Endodermal cell (in vitro differentiated cells): ENCODE data around the genes EPB41L4A, SRP19, MCC and CCDC112.

GRCh38 chr5:112320563-112321049 is 98.5 kb downstream of the EPB41L4A start:
- PRO-cap, result no peak

GRCh38 chr5:112418958-112419359 is at the start of gene EPB41L4A:
TSS of gene EPB41L4A (minus strand) at chr5:112419277.
- PRO-cap, result no peak

DNA sequence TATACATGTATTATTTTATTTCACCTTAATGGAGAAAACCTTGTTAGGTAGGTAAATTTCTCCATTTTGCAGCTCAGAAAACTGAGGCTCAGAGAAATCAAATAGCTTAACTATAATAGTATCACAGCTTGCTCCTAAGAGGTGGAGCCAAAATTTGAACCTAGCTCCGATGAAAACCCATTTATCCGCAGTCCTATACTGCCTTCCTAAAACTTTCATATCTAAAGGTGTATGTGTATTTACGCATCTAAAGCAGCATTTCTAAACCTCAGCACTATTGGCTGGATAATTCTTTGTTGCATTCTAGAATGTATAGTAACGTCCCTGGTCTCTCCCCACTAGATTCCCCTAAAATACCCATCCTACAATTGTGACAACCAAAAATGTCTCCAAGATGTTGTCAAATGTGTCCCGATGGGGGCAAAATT is 43.4 kb upstream of the SRP19 start:
- PRO-cap, result no peak

DNA sequence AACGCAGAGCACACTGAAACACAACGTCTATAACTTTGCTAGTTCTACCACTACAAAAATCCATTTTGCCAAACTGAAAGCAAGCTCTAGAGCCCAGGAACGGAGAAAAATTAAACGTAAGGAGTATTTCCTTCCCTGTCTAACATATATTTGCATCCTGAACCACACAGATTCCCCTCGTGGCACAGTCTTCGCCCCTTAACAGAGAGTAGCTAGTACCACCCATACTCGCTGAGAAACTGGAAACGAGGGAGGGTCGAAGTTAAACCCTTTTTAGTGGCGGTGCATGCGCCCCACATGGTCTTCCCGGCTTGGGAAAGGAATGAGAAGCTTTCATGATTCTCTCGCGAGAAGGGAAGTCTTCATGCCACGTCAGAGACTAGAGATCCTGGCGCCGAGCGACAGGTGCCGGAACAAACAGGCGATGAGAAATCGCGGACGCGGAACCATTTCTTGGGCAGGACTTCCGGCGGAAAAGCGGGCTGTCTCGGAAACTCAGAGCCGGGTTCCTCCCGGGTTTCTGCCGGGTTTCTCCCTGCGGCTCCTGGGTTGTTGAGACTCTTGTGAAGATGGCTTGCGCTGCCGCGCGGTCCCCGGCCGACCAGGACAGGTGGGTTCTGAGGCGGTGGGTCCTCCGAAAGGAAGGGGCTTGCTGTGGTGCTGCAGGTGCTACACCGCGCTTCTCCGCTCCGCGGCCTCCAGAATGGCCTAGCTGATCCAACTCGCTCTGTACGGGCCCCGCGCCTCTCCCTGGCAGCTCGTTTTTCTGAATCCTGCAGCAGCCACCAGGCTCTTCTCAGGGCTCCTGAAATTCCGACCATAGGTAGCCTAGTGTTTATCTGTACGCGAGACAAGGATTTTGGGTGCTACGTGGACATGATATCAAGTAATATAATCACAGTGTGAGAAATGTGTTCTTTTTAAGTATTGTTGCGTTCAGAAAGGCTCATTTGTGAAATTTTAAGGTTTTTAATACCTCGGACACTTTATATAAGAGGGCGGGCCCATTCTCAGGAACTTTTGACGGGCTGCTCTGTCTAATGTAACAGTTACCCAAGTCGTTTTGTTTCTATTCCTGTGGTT is at the start of gene SRP19:
SRP19 (plus strand) TSS at position 480 of the 1,083 bp plus-strand sequence.
- PRO-cap, result bidirectional peak, plus-strand start at position 446 of the sequence, minus-strand start at position 324 of the sequence; bidirectional peak, plus-strand start at position 701 of the sequence, minus-strand start at position 705 of the sequence; unidirectional peak, minus-strand start at position 768 of the sequence

GRCh38 chr5:113027606-113028275 is 51.1 kb downstream of the DCP2 start:
- PRO-cap, result no peak

DNA sequence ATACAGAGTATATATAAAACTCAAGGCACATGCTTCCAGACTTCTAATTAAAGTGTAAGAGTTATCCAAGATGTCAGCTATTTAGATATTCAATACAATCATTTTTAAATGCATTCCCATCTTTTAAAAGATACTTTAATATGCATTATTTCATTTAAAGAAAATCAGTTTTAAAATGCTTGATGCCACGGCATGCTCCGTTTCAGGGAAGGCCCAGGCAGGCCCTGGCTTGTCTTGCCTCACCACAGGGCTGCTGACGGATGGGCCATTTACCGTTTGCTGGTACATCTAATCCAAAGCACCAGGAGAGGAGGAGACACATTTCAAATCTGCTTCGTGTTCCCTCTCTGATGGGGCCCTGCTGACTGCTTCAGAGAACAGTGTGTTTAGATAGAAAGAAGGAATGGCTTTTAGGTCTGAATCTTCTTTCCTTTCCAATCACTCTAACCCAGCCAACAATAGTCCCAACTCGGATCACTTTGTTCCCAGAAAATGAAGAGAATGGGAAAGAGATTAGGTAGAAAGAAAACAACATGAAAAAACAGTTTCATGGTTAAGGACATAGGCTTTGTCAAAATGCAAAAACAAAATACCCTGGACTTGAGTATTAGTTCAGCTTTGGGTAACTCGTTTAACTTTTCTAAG is 185.2 kb downstream of the DCP2 start:
- PRO-cap, result no peak

GRCh38 chr5:113217538-113218071 is 217.2 kb downstream of the TSSK1B start:
- PRO-cap, result no peak

- PRO-cap, result no peak
Observed at GRCh38 chr5:113293638-113294245, 141.0 kb downstream of the TSSK1B start.

DNA sequence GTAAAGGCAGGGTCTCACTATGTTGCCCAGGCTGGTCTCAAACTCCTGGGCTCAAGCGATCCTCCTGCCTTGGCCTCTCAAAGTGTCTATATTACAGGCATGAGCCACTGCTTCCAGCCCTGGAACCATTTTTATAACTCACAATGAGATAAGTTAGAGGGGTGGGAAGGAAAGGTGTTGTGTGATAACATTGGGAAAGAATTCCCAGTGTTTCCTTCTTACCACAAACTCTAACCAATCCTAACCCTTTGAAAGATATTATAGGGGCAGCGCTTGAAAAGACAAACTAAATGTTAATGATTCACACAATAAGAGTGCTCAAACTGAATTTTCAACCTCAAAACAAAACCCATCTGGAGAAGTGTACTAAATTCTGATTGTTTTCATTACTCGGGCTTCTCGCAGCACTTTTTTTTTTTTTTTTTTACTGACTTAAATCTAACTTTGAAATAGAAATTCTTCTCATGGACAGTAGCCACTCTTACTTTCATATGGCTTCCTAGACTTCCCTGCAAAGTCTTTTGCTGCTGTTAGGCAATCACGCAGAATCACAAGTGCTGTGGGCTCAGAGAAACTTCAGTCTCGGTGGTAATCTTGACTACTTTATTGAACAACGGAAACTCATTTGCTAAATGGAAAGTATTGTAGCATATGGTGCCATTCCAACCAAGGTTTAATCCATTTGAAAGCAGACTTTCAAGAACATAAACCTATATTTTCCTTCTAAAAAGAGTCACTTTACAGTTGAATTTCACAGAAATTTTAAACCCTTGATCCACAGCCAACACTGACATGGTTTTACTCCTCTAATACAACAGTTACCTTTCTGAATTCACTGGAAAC is 109.5 kb downstream of the TSSK1B start:
- PRO-cap, result no peak

DNA sequence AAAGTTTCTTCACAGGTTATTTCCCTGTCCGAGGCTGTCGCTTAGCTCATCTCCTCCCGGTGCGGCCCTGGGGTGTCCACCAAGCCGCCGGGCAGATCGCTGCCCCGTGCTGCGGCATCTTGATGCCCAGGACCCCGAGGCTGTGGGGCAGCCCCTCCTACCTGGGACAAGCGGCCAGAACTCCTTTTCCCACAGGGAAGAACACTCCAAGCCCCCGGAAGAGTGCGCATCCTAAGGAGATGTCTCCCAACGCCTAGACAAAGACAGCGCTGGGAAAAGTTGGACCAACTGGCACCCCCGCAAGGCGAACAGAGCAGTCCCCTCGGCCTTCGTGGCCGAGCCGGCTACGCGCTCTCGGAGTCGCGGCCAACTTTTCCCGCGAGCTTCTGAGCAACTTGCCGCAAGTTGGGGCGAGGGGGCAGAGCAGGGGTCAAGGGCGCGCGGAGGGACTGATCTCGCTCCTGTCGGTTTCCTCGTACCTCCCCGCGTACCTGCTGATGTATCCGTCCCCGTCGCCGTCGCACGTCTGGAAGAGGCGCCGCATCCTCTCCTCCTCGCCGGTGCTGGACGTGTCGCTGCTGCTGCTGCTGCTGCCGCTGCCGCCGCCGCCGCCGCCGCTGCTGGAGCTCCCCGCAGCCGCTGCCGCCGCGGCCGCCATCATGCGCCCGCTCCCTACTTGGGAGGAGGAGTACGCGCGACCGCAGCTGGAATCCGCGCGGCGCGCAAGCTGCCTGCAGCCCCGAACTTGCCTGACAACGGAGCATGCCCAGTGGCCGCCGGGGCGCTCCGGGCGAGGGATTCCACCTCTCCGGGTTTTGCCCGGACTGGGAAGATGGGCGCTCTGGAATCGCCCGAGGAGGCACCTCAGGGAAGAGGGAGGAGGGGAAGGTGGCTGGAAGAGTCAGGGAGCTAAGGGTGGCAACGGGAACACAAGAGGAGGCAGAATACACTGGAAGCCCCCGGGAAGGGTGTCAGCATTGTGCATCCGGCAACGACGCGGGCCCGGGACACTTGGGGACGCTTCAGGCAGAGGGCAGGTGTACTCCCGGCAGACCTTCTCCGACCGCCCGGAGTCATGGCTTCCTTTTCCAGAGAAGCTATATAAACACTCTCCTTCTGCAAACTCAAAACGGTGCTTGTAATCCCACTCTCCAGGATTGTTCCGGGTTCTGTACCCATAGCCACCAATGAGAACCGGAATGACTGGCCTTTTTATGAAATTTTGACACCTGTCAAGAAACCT is at the start of gene MCC:
MCC (minus strand) TSS at position 700 of the 1,243 bp plus-strand sequence.
- PRO-cap, result bidirectional peak, plus-strand start at position 426 of the sequence, minus-strand start at position 313 of the sequence; bidirectional peak, plus-strand start at position 660 of the sequence, minus-strand start at position 661 of the sequence; bidirectional peak, plus-strand start at position 942 of the sequence, minus-strand start at position 715 of the sequence

- PRO-cap, result no peak
Observed at GRCh38 chr5:113691084-113691366, 177.5 kb downstream of the YTHDC2 start.

GRCh38 chr5:115178830-115180122 is 9.6 kb upstream of the TRIM36 start:
- PRO-cap, result no peak

- PRO-cap, result bidirectional peak, plus-strand start at chr5:115296316, minus-strand start at chr5:115296238; bidirectional peak, plus-strand start at chr5:115296533, minus-strand start at chr5:115296618
Observed at GRCh38 chr5:115295620-115296881, at the start of gene CCDC112. TSS of gene CCDC112 (minus strand) at chr5:115296654.

- PRO-cap, result no peak
Observed at GRCh38 chr5:115392746-115393143, 96.3 kb upstream of the CCDC112 start.

DNA sequence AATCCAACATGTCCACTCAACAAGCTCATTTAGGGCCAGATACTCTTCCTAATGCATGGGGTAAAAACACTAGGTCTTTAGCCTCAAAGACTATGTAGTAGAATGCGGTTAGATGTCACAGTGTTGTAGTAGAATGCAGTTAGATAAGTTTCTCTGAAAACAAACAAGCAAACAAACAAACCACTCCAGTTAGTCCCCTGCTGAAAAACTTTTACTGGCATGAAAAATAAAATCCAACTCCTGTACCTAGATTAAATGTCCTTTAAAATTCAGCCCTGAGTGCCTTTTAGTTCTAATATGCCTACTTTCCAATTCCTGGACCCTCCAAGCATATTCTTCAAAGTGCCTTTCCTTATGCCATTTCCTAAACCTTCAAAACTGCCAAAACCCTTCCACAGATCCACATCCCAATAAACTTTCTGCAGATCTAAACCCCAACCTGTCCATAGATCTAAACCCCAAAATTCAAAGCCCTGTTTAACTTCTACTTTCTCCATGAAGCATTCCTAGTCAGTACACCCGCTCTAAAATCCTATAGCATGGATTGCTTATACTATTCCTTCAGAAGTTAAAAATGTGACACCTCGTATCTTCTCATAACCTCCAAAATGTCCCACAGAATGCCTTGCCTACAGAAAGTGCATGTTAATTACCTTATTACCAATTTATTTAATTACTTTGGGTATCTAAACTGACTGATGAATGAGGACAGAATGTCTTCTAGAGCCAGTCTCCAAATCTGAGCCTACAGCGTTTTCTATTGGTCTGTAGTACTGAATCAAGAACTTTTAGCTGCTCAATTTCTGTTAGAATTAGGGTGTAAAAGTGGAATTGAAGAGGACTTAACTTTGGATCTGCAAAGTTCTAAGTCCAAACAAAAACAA is 5.9 kb downstream of the FEM1C start:
- PRO-cap, result no peak

- PRO-cap, result no peak
Observed at GRCh38 chr5:115623541-115624124, 2.2 kb downstream of the TMED7 start.

DNA sequence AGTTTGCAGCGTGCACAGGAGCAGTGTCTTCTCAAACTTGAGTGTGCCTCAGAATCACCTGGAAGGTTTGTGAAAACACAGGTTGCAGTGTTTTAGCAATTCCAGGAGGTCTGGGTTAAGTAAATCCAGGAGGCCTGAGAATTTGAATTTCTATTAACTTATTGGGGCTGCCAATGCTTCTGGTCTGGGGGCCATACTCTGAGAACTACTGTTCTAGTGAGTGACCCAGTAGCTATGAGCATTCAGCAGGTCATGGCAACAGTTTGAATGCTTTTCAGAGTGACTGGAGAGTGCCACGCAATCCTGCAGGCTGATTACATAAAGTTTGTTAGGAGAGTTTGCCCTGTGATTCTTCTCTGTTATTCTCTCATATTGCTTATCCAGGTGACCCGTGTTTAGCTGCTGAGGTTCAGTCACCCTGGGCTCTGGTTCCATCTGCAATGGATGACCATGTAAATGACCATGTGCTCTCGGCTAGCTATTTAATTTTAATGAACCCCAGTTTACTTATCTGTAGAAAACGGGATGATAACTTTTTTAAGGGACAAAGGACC is 22.2 kb upstream of the TMED7 start:
- PRO-cap, result no peak

GRCh38 chr5:115708921-115709425 is 83.1 kb upstream of the TMED7 start:
- PRO-cap, result no peak

DNA sequence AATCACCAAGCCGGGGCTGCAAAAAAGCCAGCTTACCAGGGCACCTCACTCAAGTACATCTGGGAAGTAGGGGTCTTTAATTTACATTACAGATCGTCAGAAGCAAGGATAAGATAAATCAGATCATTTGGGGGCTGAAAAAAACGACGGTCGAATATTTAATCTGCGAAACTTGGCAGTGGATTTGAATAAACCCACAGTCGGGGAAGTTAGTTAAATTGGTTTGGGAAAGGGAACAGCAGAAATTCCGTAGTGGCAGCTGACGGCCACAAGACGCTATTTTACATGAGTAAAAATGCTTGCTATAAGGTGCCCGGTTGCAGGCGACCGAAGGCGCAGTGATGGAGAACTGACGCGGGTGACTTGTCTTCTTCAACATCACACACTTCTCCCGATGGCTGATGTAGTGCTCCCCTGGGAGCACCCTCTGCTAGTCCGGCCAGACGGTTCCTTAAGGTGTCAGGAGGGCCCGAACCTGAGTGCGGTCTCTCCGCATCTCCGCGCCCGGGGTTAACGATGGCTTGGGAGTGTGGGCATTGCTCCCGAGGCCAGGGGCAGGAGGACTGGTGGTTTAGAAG is 1.0 kb downstream of the CDO1 start:
- PRO-cap, result no peak

GRCh38 chr5:116525565-116526256 is 48.9 kb downstream of the SEMA6A start:
- PRO-cap, result no peak